Measurements from ENCODE around the genes ZNF827, REELD1, PRMT9 and IQCM.

GRCh38 chr4:145732750-145733923 is 53.2 kb downstream of the C4orf51 start:
- PRO-cap: bidirectional peak, plus-strand start at chr4:145733052, minus-strand start at chr4:145732990; bidirectional peak, plus-strand start at chr4:145733191, minus-strand start at chr4:145733214; unidirectional peak, minus-strand start at chr4:145733469
- RAMPAGE, long total RNA, 2 experiments: no peak in any of the 2 experiments

DNA sequence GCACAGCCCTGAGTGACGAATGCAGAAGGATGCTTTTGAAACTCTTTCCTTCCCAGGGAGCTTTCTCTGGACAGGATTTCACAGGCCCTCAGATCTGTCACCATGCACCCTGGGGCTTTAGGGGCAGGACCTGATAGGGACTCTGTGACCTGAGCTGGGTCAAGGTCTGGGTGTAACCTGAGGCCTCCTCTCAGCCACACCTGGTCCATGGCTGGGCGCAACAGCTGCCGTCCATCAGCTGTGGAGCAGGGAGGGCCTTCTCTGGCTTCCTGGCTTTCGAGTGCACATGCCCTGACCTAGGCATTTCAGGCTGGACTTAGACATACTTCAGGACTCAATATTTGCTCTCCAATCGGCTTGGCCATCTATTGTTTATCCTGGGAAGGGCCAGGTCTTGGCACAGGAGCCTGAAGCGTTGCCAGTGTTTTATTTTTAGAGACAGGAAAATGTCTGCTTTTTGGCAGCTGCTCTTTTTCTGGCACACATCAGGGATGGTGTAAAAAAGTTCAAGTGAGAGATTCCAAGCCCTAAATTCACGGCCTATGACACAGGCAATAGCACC is 56.4 kb downstream of the C4orf51 start:
- PRO-cap: no peak
- RAMPAGE, long total RNA, 2 experiments: no peak in any of the 2 experiments

DNA sequence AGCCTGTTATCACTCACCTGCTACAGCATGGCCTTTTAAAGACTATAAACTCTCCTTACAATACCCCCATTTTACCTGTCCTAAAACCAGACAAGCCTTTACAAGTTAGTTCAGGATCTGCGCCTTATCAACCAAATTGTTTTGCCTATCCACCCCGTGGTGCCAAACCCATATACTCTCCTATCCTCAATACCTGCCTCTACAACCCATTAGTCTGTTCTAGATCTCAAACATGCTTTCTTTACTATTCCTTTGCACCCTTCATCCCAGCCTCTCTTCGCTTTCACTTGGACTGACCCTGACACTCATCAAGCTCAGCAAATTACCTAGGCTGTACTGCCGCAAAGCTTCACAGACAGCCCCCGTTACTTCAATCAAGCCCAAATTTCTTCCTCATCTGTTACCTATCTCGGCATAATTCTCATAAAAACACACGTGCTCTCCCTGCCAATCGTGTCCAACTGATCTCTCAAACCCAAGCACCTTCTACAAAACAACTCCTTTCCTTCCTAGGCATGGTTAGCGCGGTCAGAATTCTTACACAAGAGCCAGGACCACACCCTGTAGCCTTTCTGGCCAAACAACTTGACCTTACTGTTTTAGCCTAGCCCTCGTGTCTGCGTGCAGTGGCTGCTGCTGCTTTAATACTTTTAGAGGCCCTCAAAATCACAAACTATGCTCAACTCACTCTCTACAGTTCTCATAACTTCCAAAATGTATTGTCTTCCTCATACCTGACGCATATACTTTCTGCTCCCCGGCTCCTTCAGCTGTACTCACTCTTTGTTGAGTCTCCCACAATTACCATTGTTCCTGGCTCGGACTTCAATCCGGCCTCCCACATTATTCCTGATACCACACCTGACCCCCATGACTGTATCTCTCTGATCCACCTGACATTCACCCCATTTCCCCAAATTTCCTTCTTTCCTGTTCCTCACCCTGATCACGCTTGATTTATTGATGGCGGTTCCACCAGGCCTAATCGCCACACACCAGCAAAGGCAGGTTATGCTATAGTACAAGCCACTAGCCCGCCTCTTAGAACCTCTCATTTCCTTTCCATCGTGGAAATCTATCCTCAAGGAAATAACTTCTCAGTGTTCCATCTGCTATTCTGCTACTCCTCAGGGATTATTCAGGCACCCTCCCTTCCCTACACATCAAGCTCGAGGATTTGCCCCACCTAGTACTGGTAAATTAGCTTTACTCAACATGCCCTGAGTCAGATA is 102.4 kb downstream of the ZNF827 start:
- PRO-cap: no peak
- RAMPAGE, long total RNA, 2 experiments: start-site peak on the minus strand in 1 of 2 experiments, centred at position 430 of the sequence, 18 reads per replicate

DNA sequence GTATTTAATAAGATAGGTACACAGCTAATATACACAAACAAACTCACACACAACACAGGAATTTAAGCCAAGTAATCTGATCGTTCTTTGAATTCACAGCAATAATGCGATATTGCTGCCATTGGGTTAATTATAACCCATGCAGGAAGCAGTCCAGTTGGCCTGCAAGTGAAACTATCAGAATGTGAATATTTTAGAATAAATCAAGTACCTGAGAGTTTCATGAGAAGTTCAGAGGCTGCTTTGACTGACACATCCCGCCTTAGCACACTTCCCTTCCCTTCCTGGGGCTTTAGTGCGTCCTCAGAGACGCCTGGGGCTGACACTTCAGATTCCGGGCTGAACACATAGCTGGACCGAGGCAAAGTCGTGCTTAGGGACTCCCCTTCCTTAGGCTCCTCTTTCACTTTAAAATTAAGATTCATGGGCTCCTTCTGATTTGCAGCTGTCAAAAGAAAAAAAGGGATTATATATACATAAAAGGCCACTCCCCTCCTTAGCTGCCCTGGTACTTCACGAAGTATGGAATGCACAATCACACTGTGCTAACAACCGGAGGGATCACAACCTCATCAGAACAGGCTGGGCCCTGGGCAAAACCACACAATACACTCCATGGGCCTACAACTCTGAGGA is 68.5 kb downstream of the ZNF827 start:
- PRO-cap: no peak
- RAMPAGE, long total RNA, 2 experiments: no peak in any of the 2 experiments

DNA sequence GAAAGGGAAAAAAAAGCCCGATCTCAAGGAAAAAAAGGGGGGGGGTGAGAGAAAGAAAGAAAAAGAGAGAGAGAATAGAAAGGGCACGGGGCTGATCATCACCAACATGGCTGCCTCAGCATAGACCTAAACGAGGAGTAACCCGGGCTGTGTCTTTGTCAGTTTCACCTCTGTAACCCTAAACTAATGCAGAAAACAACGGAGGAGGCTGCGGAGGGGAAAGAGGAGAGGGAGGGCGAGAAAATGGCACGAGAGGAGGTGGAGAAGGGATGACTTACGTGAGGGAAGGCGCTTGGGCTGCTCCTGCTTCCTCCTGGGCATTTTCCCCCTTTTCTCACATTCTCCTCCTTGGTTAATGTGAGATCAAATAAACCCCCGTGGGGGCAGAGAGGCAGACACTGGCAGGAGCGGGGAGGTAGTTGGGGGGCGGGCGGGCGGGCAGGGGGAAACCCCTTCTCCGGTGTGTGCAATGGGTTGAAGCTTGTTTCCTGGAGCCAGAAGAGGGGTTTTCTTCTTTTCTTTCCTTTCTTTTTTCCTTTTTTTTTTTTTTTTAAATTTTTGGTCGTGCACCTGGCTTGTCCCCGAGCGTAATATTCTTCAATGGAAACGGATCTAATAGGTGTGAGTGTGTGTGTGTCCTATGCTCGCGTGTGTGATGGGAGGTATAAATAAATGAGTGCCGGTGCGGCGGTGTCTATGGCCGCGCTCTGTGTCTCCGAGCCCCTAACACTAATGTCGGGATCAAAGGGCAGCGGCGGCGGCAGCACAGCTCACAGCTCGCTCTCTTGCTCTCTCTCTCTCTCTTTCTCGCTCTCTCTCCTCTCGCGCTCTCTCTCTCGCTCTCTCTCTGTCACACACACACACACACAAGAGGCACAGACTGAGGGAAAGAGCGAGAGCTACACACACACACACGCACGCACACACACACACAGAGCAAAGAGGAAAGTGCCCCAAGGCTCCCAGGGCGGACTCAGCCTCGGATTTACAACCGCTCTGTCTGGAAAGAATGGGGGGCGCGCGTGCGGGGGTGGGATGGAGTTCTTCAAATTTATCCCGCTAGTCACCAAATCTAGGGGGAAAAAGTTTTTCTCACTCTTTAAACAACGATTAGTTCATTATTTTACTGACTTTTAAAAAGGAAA is at the start of gene ZNF827:
TSS of gene ZNF827 (minus strand) at position 737 of the 1,145 bp plus-strand sequence.
- PRO-cap: bidirectional peak, plus-strand start at position 374 of the sequence, minus-strand start at position 336 of the sequence; bidirectional peak, plus-strand start at position 732 of the sequence, minus-strand start at position 737 of the sequence; bidirectional peak, plus-strand start at position 876 of the sequence, minus-strand start at position 809 of the sequence; unidirectional peak, minus-strand start at position 975 of the sequence
- RAMPAGE, long total RNA, 2 experiments: start-site peak on the minus strand in 2 of 2 experiments, centred at positions 355 to 795 of the sequence, 30 to 659 reads per replicate

GRCh38 chr4:146058908-146059530 is 116.5 kb upstream of the LSM6 start:
- PRO-cap: no peak
- RAMPAGE, long total RNA, 2 experiments: no peak in any of the 2 experiments

- PRO-cap: no peak
- RAMPAGE, long total RNA, 2 experiments: no peak in any of the 2 experiments
Observed at GRCh38 chr4:146214302-146214645, at the start of gene REELD1. Gene REELD1 (plus strand): TSS chr4:146214538.

DNA sequence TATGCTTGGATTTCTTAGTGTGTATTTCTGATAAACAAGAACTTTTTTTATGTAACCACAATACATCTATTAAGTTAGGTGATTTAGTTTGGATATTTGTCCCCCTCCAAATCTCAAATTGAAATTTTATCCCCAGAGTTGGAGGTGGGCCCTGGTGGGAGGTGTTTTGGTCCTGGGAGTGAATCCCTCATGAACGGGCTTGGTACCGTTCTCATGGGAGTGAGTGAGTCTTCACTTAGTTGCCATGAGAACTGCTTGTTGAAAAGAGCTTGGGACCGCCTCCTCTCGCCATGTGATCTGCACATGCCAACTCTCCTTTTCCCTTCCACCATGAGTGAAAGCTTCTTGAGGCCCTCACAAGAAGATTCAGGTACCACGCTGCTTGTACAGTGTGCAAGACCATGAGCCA is 201.3 kb upstream of the TTC29 start:
- PRO-cap: no peak
- RAMPAGE, long total RNA, 2 experiments: no peak in any of the 2 experiments

GRCh38 chr4:147683561-147684424 is at the start of gene PRMT9:
Gene PRMT9 (minus strand): TSS chr4:147684163.
- PRO-cap: bidirectional peak, plus-strand start at chr4:147684275, minus-strand start at chr4:147684163
- RAMPAGE, long total RNA, 2 experiments: start-site peak on the minus strand in 2 of 2 experiments, at chr4:147684135-147684163 at its widest, 51 to 117 reads per replicate

GRCh38 chr4:147825918-147826710 is 94.2 kb downstream of the ARHGAP10 start:
- PRO-cap: no peak
- RAMPAGE, long total RNA, 2 experiments: no peak in any of the 2 experiments

- PRO-cap: no peak
- RAMPAGE, long total RNA, 2 experiments: start-site peak on the plus strand in 1 of 2 experiments, at chr4:147857436-147857921 at its widest, 25 reads per replicate
Observed at GRCh38 chr4:147857385-147858166, 125.7 kb downstream of the ARHGAP10 start.

DNA sequence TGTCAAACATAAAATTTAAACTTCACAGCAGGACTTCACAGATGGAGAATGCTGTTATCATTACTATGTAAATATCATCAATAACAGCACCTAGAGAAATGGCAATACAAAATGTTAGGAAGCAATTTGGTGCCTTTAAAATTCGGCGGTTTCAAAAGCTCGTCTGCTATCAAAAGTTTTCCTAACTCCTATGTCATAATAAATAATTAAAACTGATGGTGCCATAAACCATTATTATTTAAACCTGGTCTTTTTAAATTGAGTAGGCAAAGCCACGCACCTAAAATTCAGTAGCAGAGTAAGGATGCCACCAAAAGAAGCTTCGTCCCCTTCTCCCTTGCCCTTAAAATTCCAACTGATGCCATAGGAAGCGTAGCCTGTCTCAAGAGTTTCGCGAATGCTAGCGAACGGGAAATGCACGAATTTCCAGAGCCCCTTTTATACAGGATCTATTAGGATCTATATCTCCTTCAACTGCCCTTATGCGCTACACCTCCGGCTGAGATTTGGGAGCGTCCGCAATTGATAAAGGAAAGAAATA is 858 bp downstream of the NR3C2 start:
- PRO-cap: no peak
- RAMPAGE, long total RNA, 2 experiments: no peak in any of the 2 experiments

DNA sequence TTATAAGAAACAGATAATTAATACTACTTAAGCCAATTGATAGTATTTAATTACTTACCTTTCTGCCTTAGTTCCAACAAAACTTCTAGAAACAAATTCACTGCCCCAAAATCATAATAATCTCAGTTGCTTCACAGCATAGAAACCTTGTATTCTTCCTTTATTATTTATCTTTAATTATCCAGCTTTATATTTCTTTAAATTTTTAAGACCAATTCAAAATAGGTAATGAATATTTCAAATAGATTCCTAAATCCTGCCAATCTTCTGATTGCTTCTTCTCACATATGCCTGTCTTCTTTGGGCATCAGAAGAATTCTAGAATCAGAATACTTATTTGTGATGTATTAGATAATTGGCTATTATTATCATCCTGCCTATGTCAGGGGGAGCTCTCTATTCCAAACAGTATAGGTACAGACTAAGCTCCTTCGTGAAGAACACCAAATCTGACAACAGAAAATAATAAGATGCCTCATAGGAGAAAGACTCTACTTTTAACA is at the start of gene IQCM:
TSS of gene IQCM (minus strand) at position 302 of the 503 bp plus-strand sequence.
- PRO-cap: no peak
- RAMPAGE, long total RNA, 2 experiments: no peak in any of the 2 experiments

- PRO-cap: no peak
- RAMPAGE, long total RNA, 2 experiments: no peak in any of the 2 experiments
Observed at GRCh38 chr4:150079110-150079612, 916 bp downstream of the DCLK2 start.

DNA sequence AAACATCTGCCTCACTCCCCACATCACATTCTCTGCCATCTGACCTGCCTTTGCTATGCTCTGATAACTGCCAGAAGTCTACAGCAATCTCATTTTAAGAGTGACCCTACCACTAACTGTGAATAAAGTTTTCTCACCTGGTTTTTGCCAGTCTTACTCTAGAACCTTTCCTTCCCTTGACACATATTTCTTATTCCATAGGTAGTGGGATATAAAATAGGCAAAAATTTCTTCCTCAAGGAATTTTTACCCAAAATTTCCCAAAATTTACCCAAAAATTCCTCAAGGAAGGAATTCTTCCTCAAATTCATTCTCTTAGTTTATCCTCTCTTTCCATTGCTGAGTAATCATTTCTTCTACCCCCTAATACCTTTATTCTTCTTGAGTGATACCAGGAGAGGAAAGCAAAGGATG is 191.6 kb upstream of the MAB21L2 start:
- PRO-cap: no peak
- RAMPAGE, long total RNA, 2 experiments: no peak in any of the 2 experiments

DNA sequence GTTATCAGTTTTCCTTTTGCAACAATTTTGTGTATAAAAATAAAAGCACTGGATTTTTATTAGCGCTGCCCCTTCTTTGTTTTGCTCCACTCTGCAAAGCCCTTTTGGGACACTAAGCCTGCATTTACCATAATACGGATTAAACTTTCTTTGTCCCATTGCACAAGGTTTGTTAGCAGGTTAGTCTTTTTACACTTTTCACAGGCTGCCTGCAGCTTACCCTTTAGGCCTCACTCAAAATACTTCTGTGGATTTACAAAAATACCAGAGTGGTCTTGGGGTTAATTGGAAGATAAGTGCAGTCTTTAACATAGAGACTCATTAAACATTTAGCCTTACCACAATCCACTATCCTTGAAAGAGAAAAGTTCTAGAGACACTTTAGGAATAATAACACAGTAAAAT is 35.6 kb upstream of the MAB21L2 start:
- PRO-cap: no peak
- RAMPAGE, long total RNA, 2 experiments: no peak in any of the 2 experiments

DNA sequence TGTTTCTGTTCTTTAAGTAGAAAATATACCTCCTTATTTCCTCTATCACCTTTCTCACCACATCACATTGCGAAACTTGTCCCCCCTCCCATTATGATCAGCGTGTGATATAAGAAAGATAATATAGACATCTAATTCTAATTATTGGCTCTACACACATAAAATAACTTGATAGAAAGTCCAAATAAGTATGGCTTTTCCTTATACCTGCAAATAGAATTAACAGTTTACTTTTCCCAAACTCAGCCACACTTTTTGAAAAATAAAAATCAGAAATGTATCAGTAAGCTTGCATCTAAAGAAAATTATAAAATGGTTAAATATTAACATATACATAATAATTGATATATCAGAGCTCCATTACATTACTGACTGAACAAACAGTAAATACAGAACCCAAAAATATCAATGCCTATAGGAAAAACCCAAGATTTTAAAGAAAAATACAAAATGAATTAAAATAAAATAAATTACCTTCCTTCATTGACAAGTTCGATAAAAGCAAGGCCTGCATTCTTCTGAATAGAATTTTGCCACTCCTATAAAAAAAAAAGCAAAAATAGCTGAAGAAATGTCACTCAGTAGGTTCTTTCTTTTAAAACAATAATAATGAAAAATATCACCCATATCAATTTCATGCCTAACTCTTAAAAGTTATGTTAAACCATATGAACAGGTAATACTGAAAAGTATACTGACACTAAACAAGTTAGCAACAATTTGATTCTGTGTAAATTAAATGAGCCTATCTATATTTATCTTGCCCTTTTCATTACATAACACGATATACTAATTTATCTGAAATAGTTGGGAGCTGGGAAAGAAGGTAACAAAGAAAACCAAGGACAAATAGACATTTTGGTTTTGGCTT is 179.6 kb downstream of the MAB21L2 start:
- PRO-cap: no peak
- RAMPAGE, long total RNA, 2 experiments: no peak in any of the 2 experiments

DNA sequence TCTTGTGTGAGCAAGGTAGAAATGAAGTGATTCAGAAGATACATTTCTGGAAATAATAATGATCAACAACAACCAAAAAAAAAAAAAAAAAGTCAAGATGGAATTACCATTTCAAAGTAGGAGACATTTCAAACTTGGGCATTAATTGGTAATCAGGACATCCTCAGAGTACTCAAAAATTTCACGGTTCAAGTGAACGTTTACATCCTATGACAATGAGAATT is 19.2 kb downstream of the LRBA start:
- PRO-cap: no peak
- RAMPAGE, long total RNA, 2 experiments: no peak in any of the 2 experiments

GRCh38 chr4:151102880-151103519 is 3.6 kb downstream of the RPS3A start:
- PRO-cap: no peak
- RAMPAGE, long total RNA, 2 experiments: start-site peak on the plus strand in 1 of 2 experiments, at chr4:151102960-151103068 at its widest, 334 reads per replicate

DNA sequence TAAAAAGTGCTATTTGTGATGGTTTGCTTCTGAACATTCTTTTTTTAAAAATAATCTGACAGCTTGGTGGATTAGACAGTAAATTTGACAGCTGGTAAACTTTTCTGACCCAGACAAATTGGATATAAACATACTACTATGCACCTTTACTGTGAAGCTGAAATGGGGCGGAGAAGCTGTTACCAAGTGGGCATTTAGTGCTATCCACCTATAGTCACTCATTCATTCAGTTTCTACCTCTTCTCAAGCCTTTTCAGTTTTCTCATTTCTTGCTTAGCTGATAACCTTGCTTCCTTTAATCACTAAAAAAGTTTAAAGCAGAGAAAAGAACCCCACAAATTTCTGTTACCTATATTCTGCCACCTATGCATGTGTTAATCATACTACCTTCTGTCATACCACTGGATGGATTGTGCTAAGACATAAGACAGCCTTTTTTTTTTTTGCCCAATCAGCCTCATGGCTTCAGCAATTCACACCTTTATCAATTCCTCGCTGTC is 5.2 kb downstream of the RPS3A start:
- PRO-cap: no peak
- RAMPAGE, long total RNA, 2 experiments: no peak in any of the 2 experiments